MCF 10A (cell line): ENCODE results near the genes DEXI and PRM1.

GRCh38 chr16:10752731-10753592, 9.3 kb downstream of the NUBP1 start:
- PRO-cap = no peak
- RRBS = no CpG with 5 or more reads among the region's 14 CpGs

- PRO-cap = no peak
- RRBS = no CpG with 5 or more reads among the region's 4 CpGs
Measured at GRCh38 chr16:10765664-10766154, 22.1 kb downstream of the NUBP1 start.

- PRO-cap = no peak
- RRBS = no CpG with 5 or more reads among the region's 4 CpGs
Measured at GRCh38 chr16:10880534-10881157, 3.6 kb downstream of the CIITA start.

GRCh38 chr16:10942126-10942726, at the start of gene DEXI:
TSS of gene DEXI (minus strand) at chr16:10942468.
- PRO-cap = bidirectional peak, plus-strand start at chr16:10942608, minus-strand start at chr16:10942468
- RRBS = 1% methylated on average over 23 of the region's 66 CpGs

GRCh38 chr16:10946237-10946734, 1.9 kb downstream of the CLEC16A start:
- PRO-cap = no peak
- RRBS = 0% methylated on average over 2 of the region's 8 CpGs

DNA sequence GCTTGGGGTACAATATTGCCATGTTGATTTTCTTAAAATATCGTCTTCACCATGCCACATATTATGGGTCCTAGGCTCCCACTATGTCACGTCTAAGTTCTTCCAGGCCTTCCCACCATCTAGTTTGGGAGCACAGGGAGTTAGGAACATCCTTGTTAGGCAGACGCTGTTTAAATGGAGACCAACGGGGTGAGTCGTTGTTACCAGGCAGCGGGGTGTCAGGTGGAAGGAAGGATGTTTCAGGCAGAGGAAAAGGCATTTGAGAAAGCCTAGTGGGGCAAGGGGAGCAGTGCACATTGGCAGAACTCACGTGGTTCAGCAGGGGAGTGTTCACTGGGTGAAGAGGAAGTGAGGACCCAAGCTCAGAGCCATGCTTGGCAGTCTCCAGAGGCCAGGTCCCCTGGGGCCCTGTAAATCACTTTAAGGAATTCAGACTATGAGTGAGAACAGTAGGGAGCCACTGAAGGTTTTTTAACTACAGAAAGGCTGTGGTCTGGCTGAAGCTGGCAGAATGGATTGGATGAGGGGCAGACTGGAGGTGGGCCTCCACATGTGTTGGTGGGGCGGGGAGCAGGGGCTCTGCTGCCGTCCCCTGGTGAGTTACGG, 5.0 kb downstream of the CLEC16A start:
- PRO-cap = no peak
- RRBS = no CpG with 5 or more reads among the region's 10 CpGs

GRCh38 chr16:11131750-11132079, 124.3 kb downstream of the SOCS1 start:
- PRO-cap = no peak
- RRBS = no CpG with 5 or more reads among the region's 7 CpGs

DNA sequence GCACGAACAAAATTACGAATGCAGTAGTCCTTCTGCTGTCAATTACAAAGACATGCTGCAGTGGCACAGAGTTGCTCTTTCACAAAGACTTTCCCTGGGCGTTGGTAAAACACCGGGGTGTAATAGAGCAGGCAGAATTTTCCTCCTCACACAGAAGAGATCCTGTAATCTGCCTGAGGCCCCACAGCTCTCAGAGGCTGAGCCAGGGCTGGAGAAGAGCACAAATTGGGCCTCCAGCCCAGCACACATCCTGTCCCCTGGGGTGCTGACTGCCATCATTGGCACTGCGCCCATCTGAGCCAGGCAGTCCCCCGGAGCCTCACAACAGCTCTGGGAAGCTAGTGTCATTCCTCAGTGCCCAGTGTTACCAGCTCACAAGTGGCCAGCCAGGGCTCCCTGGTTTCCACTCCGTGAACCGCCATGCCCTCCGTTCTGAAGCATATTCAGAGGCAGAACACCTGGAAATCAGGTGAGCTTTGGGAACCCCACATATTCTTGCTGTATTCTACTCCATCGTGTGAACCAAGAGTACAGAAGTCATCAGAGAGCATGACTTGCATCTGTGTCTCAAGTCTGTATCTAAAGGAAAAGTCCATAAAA, 119.4 kb downstream of the SOCS1 start:
- PRO-cap = no peak
- RRBS = no CpG with 5 or more reads among the region's 10 CpGs

DNA sequence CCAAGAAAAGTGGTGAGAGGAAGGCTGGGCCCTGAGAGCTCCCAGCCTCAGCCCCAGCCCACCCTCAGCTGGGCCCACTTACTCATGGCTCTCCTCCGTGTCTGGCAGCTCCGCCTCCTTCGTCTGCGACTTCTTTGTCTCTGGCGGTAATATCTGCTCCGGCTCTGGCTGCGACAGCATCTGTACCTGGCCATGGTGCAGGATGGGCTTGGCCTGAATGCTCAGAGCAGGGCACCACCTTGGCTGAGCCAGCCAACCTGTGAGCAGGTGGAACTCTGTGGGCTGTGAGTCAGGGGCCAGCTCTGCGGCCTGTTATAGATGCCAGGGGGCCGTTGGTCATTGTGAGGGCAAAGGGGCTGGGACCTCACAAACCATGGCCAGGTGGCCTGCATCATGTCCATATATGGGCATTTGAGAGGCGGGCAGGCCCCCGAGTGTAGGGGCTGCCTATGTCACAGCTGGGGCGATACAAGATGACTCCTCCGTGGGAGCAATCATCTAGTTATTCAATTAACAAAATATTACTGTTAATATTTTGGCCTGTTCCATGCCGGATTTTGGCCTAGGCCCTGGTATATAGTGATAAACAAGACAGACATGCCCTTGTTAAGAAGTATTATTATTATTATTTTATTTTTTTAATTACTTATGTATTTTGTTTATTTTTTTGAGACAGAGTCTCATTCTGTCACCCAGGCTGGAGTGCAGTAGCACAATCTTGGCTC, at the start of gene PRM1:
Gene PRM1 (minus strand): TSS at position 286 of the 725 bp plus-strand sequence.
- PRO-cap = no peak
- RRBS = no CpG with 5 or more reads among the region's 14 CpGs

DNA sequence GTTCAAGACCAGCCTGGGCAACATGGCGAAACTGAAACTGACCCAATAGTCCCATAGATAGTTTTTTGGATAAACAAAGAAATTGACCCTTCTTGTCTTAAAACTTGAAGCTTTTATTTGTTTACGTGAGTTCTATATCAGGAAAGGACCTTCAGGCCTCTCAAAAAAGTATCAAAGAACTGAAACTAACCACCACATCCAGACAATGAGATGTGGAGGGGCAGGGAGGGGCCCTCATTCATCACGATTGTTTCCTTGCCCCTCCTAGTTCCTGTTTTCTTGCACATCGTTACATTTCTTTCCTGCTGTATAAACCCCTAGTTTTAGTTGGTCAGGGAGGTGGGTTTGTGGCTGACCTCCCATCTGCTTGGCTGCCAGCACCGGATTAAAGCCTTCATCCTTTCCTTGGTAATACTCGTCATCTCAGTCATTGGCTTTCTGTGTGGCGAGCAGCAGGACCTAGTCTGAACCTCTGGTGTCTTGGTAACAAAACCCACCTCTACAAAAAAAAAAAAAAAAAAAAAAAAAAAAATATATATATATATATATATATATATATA, 30.1 kb upstream of the PRM1 start:
- PRO-cap = no peak
- RRBS = no CpG with 5 or more reads among the region's 7 CpGs

- PRO-cap = no peak
- RRBS = no CpG with 5 or more reads among the region's 3 CpGs
Measured at GRCh38 chr16:11327811-11328047, 17.5 kb upstream of the RMI2 start.

DNA sequence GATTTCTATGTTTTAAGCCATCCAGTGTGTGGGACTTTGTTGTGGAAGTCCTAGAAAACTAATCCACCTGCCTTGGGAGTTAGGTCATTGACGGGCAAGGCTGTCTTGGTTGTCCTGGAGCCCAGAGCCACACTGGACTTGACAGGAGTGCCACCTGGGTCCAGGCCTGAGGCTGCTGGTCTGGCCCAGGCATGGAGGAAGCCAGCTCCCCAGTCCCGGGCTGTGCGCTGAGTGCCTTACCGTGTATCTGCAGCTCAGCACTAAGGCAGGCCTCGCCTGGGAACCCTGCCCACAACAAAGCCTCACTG, 72.1 kb downstream of the RMI2 start:
- PRO-cap = no peak
- RRBS = no CpG with 5 or more reads among the region's 5 CpGs

DNA sequence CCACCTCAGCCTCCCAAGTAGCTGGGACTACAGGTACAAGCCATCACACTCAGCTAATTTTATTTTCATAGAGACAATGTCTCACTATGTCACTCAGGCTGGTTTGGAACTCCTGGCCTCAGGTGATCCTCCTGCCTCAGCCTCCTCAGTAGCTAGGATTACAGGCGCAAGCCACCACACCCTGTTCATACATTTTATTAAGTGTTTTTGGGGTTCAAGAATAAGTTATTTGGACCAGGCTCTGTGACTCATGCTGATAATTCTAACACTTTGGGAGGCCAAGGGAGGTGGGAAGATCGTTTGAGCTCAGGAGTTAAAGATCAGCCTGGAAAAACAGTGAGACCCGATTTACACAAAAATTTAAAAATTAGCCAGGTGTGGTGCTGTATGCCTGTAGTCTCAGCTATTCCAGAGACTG, 28.1 kb upstream of the ENSG00000188897 start:
- PRO-cap = no peak
- RRBS = no CpG with 5 or more reads among the region's 3 CpGs

DNA sequence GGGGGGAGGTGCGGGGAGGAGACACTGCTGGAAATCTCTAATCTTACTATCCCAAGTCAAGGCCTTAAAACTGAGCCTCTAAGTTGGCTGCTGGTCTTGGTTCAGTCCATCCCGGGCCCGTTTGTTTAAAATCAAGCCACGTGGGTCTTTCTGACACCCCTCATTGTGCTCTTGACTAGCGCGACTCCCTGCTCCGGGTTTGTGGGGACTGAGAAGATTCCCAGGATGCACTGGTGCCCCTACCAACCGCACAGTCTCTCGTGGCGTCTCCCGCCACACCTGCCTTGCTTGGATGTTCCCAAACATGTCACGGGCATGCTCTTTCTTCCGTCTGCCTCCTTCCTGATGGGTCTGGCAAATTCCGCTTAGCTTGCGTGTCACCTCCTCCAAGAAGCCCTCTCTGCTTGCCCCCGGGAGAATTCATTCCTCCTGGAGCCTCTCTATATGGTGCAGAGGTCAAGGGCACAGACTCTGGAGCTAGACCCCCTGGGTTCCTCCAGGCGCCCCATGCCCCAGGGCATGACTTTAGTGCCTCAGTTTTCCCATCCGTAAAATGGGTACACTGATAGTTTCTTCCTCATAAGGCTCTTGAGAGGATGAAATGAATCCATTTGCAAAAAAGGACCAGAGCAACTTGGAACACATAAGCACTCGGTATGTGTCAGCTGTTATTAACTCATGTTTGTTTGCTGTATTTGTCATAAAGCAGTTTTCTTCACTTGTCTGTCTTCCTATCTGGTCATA, 21.1 kb downstream of the LITAF start:
- PRO-cap = no peak
- RRBS = no CpG with 5 or more reads among the region's 19 CpGs

- PRO-cap = no peak
- RRBS = no CpG with 5 or more reads among the region's 6 CpGs
Measured at GRCh38 chr16:11571394-11571958, 15.2 kb downstream of the LITAF start.

DNA sequence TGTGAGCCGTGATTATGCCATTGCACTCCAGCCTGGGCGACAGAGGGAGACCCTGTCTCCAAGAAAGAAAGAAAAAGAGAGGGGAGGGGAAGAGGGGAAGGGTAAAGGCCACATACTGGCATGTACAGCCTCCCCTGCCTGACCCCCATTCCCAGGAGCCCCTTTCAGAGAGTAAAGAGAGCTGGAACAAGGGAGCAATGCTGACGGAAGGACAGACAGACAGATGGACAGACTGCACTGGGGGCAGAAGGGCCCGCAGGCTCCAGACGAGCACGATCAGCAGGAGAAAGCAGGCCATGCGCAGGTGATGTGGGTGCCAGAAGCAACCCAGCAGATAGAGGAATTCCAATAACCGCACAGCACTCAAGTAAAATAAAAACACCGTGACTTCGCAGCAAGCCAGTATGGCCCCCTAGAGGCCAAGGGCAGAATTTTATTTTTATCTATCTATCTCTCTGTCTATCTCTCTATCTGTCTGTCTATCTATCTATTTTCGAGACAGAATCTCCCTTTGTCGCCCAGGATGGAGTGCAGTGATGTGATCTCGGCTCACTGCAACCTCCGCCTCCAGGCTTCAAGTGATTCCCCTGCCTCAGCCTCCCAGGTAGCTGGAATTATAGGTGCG, 27.0 kb upstream of the SNN start:
- PRO-cap = unidirectional peak, minus-strand start at position 340 of the sequence
- RRBS = no CpG with 5 or more reads among the region's 15 CpGs

GRCh38 chr16:11688158-11688833, 20.0 kb downstream of the SNN start:
- PRO-cap = no peak
- RRBS = no CpG with 5 or more reads among the region's 5 CpGs

- PRO-cap = no peak
- RRBS = no CpG with 5 or more reads among the region's 3 CpGs
Measured at GRCh38 chr16:11707673-11707980, 35.0 kb downstream of the TXNDC11 start.

DNA sequence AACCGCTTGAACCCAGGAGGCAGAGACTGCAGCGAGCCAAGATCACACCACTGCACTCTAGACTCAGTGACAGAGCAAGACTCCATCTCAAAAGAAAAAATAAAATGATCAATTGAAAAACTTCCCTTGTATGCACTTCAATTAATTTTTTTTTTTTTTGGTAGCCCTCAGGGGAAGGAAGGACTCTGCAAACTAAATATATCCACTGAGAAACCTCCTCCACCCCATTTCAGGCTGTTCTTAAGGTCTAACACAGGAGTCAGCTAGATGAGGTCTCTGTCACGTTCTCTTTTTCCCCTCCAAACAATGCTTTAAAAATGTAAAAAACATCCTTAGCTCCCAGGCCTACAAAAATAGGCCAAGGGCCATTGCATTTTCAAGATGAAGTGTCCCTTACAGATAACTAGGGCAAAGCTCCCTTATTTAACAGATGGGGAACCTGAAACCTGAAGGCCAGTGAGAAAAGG, 32.6 kb downstream of the TXNDC11 start:
- PRO-cap = no peak
- RRBS = no CpG with 5 or more reads among the region's 3 CpGs

DNA sequence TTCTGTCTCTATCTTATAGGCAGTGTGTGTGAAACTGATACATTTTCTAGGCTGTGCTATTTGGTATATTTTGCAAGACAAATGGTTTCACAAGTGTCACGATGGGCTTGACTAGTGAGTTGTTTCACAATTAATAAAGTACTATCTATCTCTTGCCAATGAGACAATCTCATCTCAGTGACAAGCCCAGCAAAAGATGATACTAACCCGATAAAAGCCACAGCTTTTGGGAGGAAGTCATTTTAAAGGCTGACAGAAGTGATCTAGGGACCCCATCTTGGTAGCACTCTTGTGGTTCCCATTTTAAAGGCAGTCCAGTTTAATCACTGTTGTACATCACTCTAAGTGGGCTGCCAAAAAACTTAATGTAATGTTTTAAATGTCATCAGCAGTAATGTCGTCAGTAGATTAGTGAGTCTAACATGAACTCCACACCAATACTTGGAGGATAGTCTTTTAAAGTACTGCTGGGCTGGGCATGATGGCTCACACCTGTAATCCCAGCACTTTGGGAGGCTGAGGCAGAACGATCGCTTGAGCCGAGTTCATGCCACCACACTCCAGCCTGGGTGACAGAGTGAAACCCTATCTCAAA, 14.4 kb downstream of the TXNDC11 start:
- PRO-cap = no peak
- RRBS = no CpG with 5 or more reads among the region's 6 CpGs